Endothelial cell (in vitro differentiated cells): ENCODE results near the genes U2SURP and AGTR1.

GRCh38 chr3:142902441-142902820 lies 13.5 kb upstream of the PCOLCE2 start:
- PRO-cap: no peak

- PRO-cap: no peak
Observed at GRCh38 chr3:142926697-142926896, 36.9 kb downstream of the PAQR9 start.

GRCh38 chr3:142976396-142976959 lies 13.0 kb upstream of the PAQR9 start:
- PRO-cap: no peak

DNA sequence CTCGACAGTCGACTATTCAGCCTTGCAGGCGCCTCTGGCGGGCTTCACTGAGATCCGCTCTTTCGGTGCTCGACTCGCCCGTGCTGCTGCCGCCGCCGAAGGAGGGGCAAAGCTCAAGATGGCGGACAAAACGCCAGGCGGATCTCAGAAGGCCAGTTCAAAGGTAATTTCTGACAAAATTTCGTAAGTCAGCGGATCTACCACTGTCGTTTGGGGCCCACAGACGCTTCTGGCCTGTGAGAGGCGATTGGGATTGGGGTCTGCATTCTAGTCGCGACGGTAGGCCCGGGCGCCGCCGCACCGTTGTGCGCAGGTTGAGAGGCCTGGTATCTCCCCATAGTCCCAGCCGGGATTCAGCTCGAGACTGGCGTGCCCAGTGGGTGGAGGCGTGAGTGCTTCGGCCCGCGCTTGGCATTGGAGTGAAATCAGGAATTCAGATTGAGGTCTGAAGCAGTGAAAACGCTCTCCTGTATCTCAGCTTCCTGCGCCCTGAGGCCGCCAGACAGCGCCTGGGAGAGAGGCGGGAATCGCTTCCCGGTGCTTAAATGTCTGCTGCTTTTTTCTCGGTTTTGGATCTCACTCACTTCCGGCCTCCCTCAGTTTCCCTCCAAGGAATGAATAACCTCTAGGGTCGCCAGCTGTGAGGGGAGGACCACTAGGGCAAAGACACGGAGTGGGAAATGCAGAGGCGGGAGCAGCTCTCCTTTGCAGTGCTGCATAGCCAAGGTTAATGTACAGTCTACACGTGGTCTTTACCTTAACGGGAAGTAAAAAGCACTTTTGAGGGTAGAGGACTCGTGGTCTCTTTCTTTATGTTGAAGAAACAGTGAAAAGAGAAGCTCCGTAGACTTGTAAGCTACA lies at the start of gene U2SURP:
Gene U2SURP (plus strand): TSS at position 60 of the 861 bp plus-strand sequence.
- PRO-cap: bidirectional peak, plus-strand start at position 109 of the sequence, minus-strand start outside the sequence; bidirectional peak, plus-strand start at position 337 of the sequence, minus-strand start at position 355 of the sequence

DNA sequence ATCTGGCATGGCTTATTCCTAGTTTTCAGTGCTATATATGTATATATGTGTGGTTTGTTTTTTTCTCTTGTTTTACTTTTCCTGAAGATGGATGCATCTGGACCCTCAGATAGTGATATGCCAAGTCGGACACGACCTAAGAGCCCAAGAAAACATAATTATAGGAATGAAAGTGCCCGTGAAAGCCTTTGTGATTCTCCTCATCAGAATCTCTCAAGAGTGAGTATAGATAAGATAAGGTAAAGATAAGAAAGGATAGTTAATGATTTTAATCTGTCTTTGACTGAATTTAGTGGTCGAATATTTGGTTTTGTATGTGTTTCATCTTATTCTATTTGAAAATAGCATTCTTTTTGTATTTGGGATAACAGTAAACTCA lies 10.8 kb downstream of the U2SURP start:
- PRO-cap: no peak

DNA sequence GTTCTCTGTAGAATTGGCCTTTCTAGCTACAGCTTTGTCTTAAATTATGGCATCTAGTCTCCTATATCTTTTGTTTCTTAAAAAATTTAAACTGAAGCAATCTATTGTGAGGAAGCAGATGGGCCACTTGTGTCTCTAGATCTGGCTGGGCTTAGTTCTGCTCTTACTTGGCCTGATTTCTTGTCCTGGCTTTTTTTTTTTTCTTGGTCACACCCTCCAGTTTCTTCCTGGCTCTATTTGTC lies 31.3 kb downstream of the CHST2 start:
- PRO-cap: no peak

- PRO-cap: no peak
Observed at GRCh38 chr3:143302281-143302480, 182.6 kb downstream of the CHST2 start.

DNA sequence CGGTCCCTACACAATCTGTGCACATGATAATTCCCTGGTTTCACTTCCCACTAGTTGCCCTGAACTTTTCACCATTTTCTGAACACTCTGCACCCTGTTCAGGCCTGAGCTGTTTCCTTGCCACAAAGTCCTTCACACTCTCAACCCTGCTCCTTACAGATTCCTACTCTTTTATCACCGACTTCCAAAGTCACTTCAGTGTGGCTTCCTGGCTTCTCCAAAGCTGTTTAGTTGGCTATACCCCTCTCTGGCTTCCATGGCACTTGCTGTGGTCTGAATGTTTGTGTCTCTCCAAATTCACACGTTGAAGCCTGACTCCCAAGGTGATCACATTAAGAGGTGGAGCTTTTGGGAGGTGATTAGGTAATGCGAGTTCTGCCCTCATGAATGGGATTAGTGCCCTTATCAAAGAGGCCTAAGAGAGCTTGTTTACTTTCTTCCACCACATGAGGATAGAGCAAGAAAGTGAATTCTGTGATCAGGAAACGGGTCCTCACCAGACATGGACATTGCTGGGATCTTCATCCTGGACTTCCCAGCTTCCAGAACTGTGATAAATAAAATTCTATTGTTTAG lies 233.5 kb downstream of the CHST2 start:
- PRO-cap: no peak

- PRO-cap: no peak
Observed at GRCh38 chr3:143528791-143529462, 319.3 kb downstream of the SLC9A9 start.

DNA sequence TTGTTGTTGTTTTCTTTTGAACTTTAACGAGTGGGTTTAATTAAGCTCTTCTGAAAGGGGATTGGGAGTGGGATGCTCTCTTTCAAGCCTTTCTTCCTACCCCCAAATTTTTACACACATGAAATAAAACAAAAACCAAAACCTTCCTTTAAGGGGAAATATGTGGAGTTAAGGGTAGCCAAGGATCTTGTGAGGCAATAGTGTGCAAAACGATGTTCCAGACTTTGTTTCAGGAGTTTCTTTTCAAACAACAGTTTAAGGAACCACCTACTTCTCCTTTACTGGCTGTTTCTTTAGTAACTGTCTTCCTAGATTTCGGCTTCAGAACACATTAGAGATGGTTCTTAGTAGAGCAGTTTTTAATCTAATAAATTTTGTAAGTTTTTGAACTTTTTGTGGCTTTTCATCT lies 5.7 kb downstream of the DIPK2A start:
- PRO-cap: no peak

GRCh38 chr3:146308666-146309341 lies 57.9 kb upstream of the PLSCR4 start:
- PRO-cap: bidirectional peak, plus-strand start at chr3:146308923, minus-strand start at chr3:146308752

DNA sequence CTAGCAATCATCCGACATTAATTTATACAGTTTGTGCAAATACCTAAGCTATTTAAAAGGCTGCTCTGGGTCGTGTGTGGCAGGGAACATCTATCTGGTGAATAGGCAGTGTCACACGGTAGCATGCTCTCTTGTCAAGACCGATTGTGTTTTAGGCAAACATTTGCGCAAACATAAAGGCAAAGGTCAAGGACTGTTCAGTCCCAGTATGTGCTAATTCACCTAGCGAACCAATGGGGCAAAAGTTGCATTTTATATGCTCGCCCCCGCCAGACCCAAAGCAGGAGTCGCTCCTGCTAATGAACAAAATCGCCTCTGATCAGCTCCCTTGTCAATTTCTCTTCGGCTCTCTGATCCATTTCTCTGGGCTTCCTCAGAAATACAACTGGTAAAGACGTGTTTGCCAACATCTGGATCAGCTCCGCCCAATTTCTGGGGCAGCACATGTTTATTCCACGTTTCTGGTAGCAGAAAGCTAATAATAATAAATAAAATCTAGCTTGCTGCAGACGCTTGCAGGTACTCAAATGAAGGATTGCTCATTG lies 37.5 kb downstream of the ZIC4 start:
- PRO-cap: no peak

DNA sequence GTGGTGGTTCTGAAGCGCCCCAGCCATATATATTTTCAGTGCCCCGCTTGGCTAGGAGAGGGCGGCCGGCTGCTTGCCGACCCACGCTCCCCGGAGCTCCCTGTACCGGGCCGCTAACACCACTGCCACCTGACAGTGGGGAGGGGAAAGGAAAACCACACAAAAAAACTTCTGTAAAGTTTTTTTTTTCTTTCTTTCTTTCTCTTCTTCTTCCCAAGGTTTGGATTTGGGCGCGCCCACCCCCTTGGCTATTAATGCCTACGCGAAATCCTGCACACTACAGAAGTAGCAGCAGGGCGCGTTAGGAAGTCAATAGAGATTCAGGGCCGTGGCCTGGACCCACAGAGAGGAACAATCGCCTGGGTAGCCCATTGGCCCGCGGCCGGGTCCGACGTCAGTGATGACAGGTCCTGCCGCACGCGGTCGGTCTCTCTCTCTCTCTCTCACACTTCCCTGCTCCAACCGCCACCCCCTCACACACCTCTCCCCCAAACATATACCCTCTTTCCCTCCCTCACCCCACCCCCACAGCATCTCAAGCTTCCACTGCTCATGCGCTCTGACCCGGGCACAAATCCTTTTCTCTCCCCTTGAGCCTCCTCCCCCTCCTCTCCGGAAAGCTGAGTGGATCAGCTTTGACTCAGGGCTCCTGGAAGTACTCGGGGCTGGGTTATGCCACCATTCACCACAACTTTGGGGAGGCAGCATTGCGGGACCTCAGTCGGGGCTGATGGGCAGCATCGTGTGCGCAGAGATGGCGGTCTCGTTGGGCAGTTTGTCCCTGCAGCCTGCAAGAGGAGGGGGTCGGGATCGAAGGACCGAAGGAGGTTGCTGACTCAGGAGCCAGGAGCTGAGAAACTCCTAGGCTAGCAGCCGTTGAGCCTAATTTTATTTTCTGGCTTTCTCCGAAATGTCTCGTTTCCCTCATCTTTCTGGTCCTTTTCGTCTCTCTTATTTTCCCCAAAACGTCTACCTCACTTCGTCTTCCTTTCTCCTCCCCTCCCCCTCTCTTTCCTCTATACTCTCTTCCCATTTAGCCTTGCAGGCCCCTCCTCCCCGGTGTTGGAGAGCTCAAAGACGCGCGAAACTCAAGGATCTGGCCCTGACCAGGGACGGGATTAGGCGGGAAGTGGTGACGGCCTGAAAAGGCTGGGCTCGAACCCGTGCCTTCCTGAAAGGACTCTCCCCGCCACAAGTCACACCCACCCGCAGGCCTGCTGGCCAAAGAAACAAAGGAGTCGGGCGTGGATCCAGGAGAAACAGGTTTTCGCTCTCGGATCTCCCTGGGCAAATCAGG lies 9.0 kb downstream of the ZIC4 start:
- PRO-cap: unidirectional peak, plus-strand start at position 720 of the sequence

DNA sequence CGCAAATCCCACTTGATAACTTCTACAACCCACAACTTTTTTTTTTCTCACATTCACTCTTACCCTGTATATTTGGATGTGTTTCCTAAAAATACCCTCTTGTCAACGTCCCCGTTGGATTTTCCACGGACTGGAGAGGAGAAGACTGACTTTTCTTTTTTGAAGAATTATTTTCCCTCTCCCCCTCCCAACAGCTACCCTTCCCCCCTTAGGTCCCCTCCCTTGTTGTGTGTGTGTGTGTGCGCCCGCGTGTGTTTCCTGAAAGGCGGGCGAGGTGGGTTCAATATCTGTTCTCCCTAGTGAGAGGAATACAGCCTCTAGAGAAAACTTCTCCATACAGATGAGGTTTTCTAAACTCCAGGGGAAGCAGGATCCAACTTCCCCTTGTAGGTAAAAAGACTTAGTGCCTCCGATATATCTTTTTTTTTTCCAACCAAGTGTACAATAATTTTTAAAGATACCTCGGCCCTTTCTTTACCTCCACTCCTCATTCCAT lies 335 bp upstream of the ZIC4 start:
- PRO-cap: no peak

DNA sequence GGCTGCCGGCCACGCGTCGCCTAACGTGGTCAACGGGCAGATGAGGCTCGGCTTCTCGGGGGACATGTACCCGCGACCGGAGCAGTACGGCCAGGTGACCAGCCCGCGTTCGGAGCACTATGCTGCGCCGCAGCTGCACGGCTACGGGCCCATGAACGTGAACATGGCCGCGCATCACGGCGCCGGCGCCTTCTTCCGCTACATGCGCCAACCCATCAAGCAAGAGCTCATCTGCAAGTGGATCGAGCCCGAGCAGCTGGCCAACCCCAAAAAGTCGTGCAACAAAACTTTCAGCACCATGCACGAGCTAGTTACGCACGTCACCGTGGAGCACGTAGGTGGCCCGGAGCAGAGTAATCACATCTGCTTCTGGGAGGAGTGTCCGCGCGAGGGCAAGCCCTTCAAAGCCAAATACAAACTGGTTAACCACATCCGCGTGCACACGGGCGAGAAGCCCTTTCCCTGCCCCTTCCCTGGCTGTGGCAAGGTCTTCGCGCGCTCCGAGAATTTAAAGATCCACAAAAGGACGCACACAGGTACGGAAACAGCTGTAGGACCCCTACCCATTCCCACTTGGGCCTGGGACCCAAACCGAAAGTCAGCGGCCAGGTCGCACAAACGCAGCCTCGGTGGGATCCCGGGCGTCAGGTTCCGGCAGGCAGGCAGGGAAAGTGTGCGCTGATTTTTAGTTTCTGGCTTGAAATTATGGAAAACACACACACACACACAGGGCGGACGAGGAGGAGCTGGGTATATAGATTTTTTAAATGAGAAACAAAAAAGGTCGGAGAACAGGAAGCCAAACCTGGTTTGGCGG lies 1.6 kb downstream of the ZIC1 start:
- PRO-cap: no peak

GRCh38 chr3:147423213-147423538 lies 14.0 kb downstream of the ZIC1 start:
- PRO-cap: no peak

DNA sequence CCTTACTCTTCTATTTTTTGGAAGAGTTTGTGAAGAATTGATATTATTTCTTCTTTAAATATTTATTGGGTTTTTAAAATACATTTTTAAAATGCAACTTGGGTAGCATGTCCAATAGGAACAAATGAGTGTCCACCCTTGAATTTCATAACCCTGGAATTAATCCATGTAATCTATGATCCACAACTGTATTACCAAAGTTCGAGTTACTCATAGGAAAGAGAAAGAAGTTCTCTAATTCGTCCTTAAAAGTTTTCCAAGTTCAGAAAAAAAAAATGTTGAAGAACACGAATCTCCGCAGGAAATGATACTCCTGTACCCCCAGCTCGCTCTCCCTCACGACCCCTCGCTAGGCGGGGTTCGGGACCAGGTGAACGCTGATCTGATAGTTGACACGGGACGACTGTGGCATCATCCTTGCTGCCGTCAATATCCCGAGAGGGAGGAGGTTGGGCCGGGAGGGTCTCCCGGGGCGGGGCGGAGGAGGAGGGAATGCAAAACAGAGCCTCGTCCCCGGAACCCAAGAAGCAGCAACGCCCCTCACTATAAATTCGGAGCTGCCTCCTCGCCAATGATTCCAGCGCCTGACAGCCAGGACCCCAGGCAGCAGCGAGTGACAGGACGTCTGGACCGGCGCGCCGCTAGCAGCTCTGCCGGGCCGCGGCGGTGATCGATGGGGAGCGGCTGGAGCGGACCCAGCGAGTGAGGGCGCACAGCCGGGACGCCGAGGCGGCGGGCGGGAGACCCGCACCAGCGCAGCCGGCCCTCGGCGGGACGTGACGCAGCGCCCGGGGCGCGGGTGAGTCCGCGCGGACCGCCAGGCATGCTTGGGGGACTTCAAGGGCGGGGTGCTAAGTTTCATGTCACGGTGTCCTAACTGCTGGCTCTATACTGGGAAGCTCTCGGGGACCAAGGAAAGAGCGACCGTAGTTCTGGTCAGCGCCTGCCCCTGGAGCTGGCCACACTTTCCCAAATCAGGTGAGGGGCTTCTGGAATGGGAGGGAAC lies at the start of gene AGTR1:
Gene AGTR1 (plus strand): TSS at position 575 of the 1,006 bp plus-strand sequence.
- PRO-cap: unidirectional peak, plus-strand start at position 574 of the sequence

- PRO-cap: no peak
Observed at GRCh38 chr3:148717936-148718286, 20.2 kb downstream of the AGTR1 start.

GRCh38 chr3:148856362-148857413 lies 8.4 kb upstream of the CPA3 start:
- PRO-cap: no peak

DNA sequence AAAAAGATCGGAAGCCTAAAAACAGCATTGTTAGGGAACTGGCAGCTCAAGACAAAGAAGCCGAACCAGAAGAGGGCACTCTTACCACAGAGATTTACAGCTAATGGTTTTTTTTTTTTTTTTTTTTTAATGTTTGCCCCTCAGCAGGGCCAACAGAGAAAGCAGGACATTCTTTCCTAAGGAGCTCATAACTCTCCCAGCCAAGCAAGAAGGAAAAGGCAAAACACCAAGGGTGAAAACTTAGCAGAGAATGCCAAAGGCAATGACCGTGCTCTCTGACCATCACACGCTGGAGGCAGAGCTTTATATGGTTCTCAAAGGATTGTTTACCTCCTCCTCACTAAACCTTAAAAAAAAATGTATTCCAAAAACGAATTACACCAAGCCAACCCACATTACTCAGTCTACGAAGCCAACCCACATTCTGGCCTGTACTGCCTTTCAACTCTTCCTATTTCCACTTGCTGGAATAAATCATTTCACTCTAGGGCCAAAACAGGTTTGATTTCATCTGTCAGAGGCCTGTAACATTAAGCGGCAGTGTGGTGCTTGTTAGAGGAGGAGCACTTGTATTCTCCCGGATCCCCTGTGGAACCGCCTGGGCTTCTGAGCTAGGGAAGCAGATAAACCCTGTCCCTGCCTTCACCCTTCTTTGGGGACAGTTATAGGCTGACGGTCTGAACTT lies 35.6 kb upstream of the GYG1 start:
- PRO-cap: unidirectional peak, plus-strand start at position 188 of the sequence